Kidney epithelial cell (primary cell): Measurements from ENCODE around the gene PRR18.

DNA sequence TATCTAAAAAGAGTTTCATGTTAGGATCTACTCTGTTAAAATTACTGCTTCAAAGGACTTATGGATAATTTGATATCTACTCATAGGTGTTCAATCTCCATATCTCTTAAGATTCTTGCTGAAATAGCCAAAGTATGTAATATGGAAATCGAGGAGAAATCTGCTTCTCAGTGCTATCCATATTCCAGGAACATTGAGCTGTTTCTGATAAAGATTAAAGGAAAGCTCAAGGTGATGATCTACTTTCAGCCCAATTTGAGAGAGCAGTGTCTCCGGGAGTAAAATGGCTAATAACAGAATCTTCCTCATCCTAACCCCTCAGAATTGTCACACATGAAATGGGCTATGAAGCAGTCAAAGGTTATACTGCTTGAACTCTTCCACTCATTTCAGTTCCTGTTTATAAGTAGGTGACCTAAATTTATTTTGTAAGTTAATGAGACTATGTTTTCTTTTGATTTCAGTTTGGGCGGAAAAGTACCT lies 47.0 kb downstream of the QKI start:
- RAMPAGE, long total RNA: no peak
- RRBS: no CpG with 5 or more reads among the region's 3 CpGs

GRCh38 chr6:163518760-163519493 lies 104.4 kb downstream of the QKI start:
- RAMPAGE, long total RNA: no peak
- RRBS: no CpG with 5 or more reads among the region's 3 CpGs

DNA sequence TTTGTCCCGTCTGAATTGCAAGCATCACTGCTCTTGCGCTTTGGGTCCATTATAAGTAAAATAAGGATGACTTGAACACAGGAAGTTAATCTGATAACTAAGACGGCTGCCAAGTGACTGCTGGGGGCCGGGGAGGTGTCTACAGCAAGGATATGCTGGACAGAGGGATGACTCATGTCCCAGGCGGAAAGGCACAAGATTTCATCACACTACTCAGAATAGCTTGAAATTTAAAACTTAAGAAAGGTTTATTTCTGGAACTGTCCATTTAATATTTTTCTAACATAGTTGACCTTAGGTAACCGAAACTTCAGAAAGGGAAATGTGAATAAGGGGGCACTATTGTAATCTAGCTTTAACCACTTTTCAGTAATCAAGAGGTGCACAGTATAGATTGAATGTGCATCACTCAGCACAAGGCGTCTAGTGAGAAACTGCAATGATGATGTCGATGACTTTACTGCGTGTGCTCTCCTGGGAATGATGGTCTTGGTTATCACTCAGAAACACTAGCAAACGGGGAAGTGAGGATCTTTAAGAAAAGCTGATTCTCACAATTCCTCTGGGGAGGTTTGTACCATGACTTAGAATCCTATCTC lies 171.4 kb downstream of the QKI start:
- RAMPAGE, long total RNA: no peak
- RRBS: no CpG with 5 or more reads among the region's 10 CpGs

DNA sequence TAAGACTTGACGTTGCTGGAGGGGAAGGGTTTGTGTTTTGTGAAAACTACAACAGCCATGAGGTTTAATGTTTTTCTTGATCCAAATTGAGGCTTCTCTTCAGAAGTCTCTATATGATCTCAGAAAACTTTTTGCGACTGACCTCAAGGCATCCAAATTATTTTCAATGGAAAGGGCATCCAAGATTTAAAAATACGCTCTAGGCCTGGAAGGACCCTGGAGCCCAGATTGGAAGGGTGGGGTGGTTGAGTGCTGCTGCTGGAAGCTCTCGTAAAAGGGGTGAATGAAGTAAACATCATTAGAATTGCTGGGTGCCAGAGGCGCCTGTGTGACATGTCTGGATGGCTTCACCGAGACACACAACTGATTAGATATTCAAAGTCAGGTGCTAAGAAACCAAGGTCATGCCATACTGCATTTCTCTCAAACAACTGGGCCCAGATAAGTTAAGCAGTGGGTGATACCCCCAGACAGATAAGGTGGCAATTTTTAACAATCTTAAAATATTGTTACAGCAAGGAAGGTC lies 550.9 kb downstream of the QKI start:
- RAMPAGE, long total RNA: no peak
- RRBS: no CpG with 5 or more reads among the region's 6 CpGs

- RAMPAGE, long total RNA: no peak
- RRBS: 88% methylated on average over 3 of the region's 17 CpGs
Observed at GRCh38 chr6:164069155-164069728, 654.7 kb downstream of the QKI start.

GRCh38 chr6:164084975-164086329 lies 670.9 kb downstream of the QKI start:
- RAMPAGE, long total RNA: no peak
- RRBS: no CpG with 5 or more reads among the region's 46 CpGs

DNA sequence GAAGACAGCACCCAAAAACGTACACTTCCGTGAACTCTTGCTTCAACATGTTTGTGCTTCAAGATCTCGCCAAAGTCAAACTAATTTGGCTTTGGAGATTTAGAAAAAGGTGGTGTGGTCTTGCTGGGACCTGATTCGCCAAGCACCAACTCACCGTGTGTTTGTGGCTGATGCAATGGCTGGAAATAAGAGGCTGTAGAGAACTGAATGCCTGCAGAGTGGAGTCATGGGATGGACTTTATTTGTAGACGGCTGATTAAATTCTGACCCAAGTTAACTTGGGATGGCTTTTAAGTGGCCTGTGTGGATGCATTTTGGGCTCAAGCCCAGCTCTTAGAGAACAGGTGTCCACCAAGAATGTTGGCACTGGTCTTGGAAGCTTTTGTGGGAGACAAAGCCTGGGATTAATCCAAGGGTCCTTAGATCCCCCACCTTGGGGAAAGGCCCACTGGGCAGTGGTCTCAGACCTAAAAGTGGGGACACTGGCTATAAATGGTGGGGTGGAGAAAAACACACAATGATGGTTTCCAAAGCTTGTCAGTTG lies 693.1 kb downstream of the QKI start:
- RAMPAGE, long total RNA: no peak
- RRBS: no CpG with 5 or more reads among the region's 6 CpGs

GRCh38 chr6:164415746-164416326 lies 893.6 kb downstream of the C6orf118 start:
- RAMPAGE, long total RNA: no peak
- RRBS: no CpG with 5 or more reads among the region's 6 CpGs

GRCh38 chr6:164826663-164827228 lies 482.7 kb downstream of the C6orf118 start:
- RAMPAGE, long total RNA: no peak
- RRBS: no CpG with 5 or more reads among the region's 8 CpGs

DNA sequence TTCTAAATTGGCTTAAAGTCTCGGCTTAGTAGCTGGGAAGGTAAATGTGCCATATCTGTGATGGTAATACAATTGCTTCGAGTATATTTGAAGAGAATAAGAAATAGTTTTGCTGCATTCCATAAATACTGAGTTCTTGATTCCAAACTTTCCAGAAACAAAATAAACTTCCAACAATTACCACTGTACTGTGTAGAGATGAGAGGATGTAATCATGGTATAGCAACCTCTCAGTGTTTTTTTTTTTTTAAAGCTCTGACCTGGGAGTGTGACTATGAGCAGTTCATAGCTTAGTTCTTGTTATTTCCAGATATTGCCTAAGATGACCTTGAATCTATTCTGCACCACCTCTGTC lies 415.6 kb downstream of the C6orf118 start:
- RAMPAGE, long total RNA: no peak
- RRBS: no CpG with 5 or more reads among the region's 2 CpGs

- RAMPAGE, long total RNA: no peak
- RRBS: no CpG with 5 or more reads among the region's 5 CpGs
Observed at GRCh38 chr6:165615577-165616025, 47.4 kb downstream of the PDE10A start.

DNA sequence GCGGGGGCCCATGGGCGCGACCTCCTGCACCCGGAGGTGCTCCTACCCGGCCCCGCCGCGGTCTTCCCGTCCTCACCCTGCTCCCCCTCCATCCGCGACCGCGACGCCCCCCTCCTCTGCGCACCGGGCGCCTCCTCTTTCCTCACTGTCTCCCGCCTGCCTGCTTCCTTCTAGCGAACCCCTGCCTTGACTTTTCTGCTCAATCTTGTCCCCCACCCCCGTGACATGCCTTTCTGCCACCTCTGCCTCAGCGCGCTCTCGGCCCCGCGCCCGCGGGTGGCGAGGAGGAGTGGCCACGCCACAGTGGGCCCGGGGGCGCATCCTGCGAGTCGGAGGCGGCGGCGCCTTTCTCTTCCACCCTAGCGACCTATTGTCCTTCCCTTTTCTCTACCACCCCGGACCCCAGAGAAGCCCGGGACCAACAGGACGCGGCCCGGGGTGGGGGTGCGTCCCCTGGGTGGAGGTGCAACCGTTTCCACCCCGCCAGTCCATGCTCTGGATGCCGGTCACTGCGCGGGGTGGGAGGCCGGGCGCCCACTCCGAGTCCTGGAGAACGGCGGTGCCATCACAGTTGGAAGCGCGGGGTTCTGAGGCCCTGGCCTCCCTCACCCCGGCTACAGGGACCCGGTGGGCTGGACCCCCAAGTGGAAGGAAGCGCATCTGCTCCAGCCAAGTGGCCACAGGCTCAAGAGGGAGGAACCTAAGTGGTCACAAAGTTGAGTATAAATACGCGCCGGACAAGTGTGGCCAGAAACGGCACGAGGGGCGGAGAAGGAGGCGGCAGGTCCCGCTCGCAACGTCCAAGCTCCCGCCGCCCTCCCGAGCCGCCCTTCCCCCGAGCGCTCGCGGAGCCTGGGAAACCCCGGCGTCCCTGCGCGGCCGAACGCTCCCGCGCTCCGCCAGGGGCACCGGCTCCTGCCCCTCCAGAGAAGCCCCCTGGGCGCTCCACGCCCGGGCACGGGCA lies 1.9 kb downstream of the PDE10A start:
- RAMPAGE, long total RNA: no peak
- RRBS: 1% methylated on average over 48 of the region's 90 CpGs

DNA sequence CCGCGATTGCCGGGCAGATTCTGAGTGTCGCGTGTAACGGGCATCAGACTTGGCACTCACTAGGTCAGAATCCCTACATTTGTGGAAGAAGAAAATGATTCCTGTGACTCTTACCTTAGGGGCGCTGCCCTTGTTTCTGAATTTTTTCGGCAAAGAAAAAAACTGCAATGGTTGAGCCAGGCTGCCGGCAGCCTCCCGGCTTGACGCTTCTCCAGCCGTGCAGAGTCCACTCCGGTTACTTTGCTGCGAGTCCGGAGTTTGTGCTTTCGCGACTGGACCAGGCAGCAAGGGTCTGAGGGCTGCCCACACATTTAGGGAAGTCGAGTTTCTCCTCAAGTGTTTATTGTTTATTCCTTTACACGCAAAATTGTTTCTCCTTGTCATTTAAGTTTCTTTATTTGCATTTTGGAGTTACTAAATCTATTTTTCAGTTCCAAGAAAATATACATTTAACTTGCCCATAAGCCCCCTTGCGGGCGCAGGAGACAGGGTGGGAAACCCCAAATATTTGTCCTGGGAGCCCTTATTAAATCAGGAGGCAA lies 1.5 kb upstream of the PDE10A start:
- RAMPAGE, long total RNA: no peak
- RRBS: 5% methylated on average over 3 of the region's 21 CpGs

DNA sequence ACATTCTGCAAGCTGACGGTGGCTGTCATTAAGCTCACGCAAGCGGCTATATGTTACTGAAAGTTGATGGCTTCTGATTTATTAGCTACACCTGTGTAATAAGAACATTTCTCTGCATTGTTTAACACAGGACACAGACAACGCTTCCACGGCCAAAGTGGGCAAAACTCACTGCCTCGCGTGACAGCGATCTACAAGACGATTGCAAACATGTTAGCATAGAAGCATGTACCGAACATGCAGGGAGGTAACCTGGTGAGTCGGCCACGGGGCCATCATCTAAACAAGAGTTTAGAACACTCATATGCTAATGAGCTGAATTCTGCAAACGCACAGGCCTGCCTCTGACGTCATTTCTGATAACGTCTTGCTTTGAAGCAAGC lies 184.2 kb upstream of the PDE10A start:
- RAMPAGE, long total RNA: no peak
- RRBS: no CpG with 5 or more reads among the region's 15 CpGs

DNA sequence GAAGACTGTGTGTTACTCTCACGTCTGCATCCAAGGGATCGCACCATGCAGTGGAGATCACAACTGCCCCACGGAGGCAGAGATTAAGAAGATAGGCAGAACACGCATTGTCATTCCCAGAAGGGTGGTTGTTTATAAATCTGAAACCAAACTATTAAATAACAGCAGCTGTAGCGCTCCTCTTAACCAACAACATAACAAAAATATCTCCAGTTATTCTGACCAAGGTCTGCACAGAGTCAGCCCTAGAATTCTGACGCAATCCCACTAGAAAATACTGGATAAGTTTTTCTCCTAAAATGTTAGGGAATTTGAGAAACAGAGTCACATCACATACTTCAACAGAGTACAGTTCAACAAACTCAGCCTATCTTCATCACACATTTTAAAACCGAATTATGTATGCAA lies 70.5 kb downstream of the TBXT start:
- RAMPAGE, long total RNA: no peak
- RRBS: no CpG with 5 or more reads among the region's 7 CpGs

DNA sequence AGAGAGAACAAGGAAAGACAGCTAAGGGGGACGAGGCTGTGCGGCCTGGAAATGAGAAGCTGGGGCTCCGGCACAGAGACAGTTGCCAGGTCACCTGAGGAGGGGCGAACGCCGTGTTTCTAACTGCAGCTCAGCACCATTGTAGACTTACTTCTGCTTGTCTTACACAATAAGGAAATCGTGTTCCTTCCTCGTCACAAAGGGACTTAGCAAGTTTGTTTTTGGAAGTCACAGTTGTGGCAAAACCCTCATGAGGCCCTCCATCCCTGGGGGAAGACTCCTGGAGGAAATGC lies 69.0 kb upstream of the TBXT start:
- RAMPAGE, long total RNA: no peak
- RRBS: no CpG with 5 or more reads among the region's 8 CpGs

DNA sequence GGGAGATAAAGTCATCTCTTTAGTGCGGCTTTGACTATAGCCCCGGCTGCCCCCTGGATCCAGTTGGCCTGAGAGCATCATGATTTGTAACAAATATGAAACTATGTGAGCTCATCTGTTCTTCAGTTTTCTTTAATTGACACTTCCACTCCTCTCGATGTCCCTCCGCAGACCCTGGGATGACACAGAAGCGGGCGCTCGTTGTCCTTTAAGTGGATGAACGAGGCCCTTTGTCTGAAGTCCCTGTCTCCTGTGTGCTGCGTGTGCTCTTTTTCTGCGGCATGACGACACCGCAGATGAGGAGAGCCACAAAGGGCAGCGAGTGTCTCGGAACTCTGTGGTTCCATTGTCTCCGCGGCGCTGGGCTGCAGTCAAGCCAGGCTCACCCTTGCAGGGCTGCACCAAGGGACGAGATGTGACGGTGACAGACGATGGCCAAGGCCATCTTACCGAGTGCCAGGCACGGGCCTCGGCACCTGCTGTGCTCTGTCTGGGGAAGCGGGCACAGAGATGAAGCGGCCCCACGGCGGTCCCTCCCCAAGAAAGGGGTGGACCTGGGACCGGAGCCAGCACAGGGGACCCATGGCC lies 10.6 kb downstream of the PRR18 start:
- RAMPAGE, long total RNA: no peak
- RRBS: no CpG with 5 or more reads among the region's 28 CpGs

- RAMPAGE, long total RNA: no peak
- RRBS: 2% methylated on average over 36 of the region's 51 CpGs
Observed at GRCh38 chr6:166308260-166309027, at the start of gene PRR18. Gene PRR18, minus strand, starts transcription at chr6:166308392.

GRCh38 chr6:166437551-166438335 lies 55.0 kb upstream of the MPC1 start:
- RAMPAGE, long total RNA: no peak
- RRBS: no CpG with 5 or more reads among the region's 21 CpGs

- RAMPAGE, long total RNA: no peak
- RRBS: no CpG with 5 or more reads among the region's 2 CpGs
Observed at GRCh38 chr6:166475845-166476133, 93.0 kb upstream of the MPC1 start.